ENCODE measurements around the genes ARMC10 and PSMC2.

- RRBS, result 64% methylated on average over 3 of the region's 14 CpGs
Measured at GRCh38 chr7:101940553-101941449, 123.4 kb downstream of the CUX1 start.

DNA sequence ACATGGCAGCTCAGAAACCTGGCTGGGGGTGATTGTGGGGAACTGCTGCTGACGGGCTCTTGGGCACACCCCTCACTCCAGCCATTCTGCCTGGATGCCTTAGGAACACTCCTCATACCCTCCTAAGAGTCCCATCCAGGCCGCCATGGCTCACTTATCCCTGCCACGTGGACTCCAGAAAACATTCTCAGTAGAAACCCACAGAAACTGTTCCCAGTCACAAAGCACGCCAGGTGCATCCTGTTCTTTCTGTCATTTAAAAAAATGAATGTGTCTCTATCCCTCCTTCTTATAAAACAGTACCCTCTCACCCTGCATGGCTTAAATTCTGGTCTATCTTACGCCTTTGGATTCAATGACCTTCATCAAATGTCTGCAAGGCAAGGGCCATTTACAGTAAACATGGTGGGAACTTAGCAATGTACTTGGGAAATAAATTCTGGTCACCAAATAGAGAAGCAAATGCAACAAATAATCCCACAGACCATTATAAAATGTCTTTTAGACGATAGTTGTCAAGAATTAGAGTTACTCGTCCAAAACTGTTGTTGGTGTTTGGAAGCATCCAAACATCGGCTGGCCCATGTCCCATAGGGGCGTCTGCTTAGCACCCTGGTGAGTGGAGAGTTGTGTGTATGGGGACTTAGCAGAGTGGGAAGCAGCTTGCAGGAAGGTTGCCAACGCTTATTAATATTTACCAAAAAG lies 177.8 kb downstream of the CUX1 start:
- RRBS, result no CpG with 5 or more reads among the region's 10 CpGs

DNA sequence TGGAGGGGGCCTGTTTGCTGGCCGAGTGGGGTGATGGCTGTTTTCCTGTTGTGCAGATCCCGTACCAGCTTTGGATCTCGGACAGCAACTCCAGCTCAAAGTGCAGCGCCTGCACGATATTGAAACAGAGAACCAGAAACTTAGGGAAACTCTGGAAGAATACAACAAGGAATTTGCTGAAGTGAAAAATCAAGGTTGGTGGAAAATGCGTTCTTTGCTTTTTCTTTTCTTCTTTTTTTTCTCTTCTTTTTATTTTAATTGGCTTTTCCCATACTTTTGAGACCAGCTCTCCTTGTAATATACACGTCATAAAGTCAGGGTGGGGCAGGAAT lies 189.4 kb upstream of the SH2B2 start:
- RRBS, result no CpG with 5 or more reads among the region's 7 CpGs

DNA sequence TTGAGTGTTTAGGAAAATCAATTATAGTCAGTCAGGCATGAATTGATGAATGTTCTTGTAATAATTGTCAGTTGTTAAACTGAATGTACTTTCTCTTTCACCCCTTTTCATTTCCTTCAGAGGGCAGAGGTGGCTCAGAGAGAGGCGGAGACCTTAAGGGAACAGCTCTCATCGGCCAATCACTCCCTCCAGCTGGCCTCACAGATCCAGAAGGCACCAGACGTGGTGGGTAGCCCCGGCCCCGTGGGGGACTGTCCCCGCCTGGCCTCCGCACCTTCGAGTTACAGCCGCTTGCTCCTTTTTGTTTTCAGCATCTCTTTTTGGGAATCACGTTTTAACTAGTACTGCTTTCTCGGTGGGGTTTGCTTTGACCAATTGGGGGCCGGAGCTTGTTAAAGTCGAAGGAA lies 116.3 kb upstream of the SH2B2 start:
- RRBS, result no CpG with 5 or more reads among the region's 13 CpGs

- RRBS, result 88% methylated on average over 10 of the region's 109 CpGs
Measured at GRCh38 chr7:102300446-102301341, 14.0 kb downstream of the SH2B2 start.

DNA sequence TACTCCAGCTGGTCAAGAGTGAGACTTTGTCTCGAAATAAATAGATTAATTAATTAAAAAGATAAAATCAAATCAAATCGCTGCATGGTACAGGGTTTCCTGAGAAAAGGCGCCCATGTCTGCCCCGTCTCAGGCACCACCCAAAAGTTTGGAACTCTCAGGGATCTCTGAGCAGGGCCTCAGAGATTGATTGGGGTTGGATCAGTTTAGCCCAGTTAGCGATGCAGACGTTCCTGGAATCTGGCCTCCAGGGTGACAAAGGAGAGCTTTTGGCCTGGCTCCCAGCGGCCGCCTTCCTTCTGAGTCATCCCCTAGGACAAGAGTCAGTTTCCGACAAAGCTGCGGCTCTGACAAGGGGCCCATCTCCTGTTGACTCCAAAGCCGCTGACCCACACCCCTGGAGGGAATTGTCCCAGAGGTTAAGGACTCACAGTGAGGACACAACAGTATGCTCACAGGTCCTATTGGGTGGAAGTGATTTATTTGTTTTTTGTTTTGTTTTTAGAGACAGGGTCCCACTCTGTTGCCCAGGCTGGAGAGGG lies 6.7 kb downstream of the ORAI2 start:
- RRBS, result no CpG with 5 or more reads among the region's 11 CpGs

DNA sequence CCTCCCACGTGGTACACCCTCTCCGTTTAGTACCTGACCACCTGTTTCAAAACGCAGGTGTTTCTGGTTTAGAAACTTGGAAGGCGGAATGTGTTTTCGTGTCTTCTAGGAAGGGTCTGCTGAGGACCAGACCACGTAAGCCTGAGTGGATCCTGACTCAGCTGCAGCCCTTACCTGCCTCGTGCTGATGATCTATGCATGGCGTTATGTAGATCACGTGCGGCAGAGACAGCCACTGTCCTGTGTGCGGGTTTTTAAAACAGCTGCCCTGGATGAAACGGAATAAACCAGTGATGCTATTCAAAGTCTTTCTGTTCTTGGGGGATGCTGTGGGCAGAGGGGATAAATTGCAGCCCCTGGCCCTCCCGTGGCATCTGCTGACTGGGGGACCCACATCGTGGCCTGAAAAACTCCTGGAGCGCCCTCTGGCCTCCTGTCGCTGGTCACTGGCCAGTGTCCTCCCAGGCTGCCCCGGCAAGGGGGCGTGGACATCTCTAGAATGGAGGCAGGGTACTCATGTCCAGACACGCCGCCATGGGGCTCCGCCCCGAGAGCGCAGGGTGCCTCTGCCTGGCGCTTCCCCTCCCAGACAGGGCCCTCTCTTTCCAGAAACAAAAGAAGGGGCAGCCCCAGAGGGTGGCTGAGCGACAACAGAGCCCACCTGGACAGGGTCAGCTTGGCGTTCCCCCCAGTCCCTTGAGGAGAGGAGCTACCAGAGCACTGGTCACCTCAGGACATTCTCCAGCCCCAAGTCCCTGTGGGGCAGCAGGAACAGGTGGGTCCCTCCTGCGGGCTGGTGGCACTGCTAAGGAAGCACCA lies 13.1 kb downstream of the ALKBH4 start:
- RRBS, result no CpG with 5 or more reads among the region's 27 CpGs

- RRBS, result no CpG with 5 or more reads among the region's 5 CpGs
Measured at GRCh38 chr7:102791294-102791692, 42.5 kb downstream of the FAM185A start.

DNA sequence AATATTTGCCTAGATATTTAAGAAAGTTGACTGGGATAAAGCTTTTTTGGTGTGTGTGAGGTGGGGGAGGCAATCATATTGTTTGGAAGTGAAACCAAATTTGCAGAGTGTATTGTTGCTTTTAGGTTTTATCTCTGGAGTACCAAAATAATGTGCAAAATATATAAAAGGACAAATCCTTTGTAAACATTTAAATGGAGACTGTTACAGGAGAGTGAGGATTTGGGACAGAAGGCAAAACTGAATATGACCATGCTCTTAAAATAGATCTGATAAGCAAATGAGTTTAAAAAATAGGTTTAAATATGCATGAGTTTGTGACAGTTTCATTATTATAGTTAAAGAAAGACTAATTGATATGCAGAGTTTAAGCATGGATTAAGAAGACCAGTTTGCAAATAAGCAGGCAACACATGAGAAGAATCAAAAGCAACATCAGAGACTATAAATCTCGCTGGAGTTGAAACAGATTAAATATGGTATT lies 699 bp downstream of the LRRC17 start:
- RRBS, result no CpG with 5 or more reads among the region's 1 CpG

- RRBS, result no CpG with 5 or more reads among the region's 16 CpGs
Measured at GRCh38 chr7:102977728-102979007, 65.4 kb downstream of the LRRC17 start.

GRCh38 chr7:103073783-103074430 lies 1.0 kb upstream of the ARMC10 start:
- RRBS, result no CpG with 5 or more reads among the region's 9 CpGs

GRCh38 chr7:103074431-103075252 lies at the start of gene ARMC10:
Gene ARMC10 (plus strand): TSS chr7:103075140.
- RRBS, result 1% methylated on average over 26 of the region's 72 CpGs

DNA sequence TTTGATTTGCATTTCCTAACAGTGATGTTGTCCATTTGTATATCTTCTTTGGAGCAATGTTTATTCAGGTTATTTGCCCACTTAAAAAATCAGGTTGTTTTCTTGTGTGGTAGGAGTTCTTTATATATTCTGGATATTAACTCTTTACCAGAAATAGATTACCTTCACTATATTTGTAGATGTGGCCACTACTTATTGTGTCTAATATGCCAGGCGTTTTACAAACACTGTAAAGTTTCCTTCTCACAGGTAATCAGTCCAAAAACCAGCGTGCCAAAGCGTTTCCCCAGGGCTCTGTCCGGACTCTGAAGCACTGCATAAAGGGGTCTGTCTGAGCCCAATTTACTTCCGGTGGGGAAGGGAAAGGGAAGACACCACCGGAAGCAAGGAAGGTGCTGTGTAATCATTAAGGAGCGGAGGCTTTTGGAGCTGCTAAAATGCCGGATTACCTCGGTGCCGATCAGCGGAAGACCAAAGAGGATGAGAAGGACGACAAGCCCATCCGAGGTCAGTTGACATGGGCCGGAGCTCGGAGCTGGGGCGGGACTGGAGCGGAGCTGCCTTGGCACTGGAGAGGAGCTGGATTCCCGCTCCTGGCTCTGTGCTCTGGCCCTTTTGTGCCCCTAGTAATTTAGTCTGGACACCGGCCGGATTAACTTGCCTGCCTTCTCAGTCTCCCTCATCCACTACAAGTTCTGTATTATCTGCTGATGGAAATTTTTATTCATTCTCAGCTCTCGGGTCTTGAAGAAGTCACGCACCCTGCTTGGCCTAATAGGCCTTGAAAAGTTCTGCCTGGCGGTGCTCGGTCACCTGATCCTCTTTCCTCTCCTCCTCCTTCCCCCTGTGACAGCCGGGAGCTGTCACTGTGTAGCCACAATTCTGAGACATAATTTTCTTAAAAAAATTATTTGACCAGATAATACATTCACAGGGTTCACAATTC lies at the start of gene PSMC2:
Gene PSMC2, plus strand, starts transcription at position 369 of the 946 bp plus-strand sequence.
- RRBS, result 3% methylated on average over 14 of the region's 25 CpGs

GRCh38 chr7:103379493-103380229 lies 32.2 kb downstream of the PSMC2 start:
- RRBS, result no CpG with 5 or more reads among the region's 4 CpGs

DNA sequence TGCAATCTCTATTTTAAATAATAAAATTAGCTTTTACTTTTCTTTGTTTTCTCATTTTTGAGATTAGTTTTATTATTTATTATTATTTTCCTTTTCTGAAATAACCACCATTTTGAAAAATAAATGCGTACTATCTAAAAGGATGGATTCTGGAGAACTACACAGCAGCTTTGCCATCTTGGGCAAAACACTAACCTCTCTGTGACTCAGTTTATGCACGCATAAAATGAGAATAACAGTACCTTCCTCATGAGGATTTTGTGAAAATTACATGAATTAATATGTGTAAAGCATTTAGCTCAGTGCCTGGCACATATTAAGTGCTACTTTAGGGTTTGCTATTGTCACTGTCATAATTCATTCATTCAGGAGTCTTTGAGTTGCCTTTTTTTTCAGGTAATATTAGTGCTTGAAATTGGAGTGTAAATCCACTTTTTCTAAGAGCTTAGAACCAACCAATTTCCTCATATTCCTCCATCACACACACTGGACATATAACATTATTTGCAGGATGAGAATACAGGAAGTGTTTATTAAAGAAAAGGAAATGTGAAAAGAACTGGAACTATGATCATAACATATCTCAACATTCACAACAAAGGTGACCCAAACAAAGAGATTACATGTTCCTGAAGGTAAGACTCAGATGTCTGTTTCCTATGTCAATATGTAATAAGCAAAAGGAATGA lies 8.9 kb downstream of the RELN start:
- RRBS, result no CpG with 5 or more reads among the region's 2 CpGs

GRCh38 chr7:104936319-104937184 lies 77.5 kb upstream of the KMT2E start:
- RRBS, result no CpG with 5 or more reads among the region's 11 CpGs

GRCh38 chr7:104985716-104986529 lies 28.1 kb upstream of the KMT2E start:
- RRBS, result no CpG with 5 or more reads among the region's 2 CpGs

- RRBS, result no CpG with 5 or more reads among the region's 6 CpGs
Measured at GRCh38 chr7:105074484-105075070, 60.6 kb downstream of the KMT2E start.